Mesenchymal stem cell of adipose (primary cell): Measurements from ENCODE around the genes SEBOX, VTN, SLC46A1, PIGS, ERAL1 and PIPOX.

DNA sequence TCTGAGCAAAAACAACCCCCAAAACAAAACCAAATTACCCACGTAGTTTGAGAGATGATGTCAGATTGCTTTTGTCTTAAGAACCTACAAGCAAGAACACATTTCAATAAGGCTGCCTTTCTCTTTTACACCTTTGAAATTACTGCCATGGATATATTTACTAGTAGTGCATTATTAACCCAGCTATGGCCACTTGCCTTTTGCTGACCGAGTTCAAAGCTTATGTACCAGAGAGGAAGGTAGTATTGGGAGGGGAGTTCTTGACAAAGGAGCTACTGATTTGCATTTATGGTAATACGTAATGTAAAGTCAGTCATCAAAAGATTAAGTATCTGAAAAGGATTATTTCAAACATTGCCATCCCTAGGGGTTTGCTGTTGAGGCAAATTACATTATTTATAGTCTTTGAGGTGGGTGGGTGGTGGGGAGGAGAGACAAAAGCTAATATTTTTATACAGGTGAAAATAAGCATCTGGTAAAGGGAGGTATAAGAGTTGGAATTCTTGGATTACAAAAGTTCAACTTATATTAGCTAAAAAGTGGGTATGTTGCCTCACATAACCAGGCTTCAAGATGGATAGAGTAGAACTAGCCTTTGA lies 51.9 kb downstream of the NLK start:
- CAGE, long polyA plus RNA = no peak

GRCh38 chr17:28344341-28344901 lies 8.9 kb downstream of the TNFAIP1 start:
- CAGE, long polyA plus RNA = no peak

GRCh38 chr17:28346446-28346887 lies 10.9 kb downstream of the POLDIP2 start:
- CAGE, long polyA plus RNA = no peak

DNA sequence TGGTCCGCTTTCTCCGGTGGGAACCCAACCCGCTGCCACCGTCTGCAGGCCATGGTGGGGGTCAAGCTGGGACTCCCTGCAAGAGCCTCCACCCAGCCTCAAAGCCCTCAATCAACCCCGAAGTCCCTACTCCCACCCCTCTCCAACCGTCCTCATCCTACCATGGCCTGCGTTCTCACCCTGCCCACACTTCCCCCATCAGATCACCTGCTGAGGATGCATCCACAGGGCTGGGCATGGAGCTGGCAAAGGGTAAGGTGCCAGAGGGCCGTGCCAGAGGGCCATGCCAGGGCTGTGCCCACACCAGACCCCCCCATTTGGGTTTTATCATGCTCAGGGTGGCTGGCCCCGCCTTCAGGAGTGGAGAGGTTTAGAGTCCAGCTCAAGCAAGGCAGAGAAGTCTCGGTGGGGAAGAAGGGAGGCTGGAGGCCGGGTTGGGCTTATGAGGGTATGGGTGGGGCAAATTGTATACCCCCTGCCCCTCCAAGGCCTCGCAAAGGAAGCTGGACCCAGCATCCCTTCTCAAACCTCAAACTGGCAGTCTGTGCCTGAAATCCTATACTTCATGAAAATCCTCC lies at the start of gene SEBOX:
SEBOX (minus strand) TSS at position 286 of the 578 bp plus-strand sequence.
- CAGE, long polyA plus RNA = no peak

DNA sequence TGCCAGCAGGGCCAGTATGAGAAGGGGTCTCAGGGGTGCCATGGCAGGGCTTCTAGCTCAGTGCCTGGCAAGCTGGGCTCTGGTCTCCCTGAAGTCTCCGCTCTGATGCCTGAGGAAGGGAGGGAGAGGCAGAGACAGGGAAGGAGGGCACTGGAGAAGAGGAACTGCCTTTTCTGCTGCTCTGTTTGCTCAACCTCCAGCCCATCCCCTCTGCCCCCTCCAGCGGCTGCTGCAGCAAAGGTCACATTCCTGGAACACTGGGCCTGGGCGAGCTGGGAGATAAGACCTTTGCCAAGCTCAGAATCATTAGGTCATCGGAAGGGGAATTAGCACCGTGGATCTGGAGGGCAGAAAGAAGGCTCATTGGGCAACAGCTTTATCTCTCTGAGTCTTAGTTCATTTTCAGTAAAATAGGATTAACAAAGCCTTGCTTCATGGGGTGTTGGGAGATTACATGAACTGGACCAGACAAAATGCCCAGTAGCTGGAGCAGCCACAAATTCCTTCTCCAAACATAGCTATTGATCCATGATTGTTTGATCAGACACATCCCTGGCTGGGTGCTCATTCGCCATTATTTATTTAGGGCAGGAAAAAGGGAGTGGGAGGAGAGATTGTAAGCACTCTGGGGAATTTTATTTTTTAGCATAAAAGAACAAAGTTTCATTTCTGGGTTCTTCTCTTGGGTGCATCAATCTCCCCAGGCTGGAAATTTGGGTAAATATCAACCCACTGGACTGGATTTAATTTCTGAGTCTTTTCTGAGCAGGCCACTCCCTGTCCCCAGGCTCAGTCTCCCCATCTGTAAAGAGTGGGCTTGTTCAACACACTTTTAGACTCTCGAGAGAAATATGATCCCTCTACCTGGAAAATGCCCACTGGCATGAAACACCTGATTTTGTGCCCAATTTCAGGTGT lies at the start of gene VTN:
VTN (minus strand) TSS at position 146 of the 918 bp plus-strand sequence.
- CAGE, long polyA plus RNA = no peak

GRCh38 chr17:28405518-28406942 lies at the start of gene SLC46A1:
Gene SLC46A1, minus strand, starts transcription at chr17:28406212.
- CAGE, long polyA plus RNA = no peak

DNA sequence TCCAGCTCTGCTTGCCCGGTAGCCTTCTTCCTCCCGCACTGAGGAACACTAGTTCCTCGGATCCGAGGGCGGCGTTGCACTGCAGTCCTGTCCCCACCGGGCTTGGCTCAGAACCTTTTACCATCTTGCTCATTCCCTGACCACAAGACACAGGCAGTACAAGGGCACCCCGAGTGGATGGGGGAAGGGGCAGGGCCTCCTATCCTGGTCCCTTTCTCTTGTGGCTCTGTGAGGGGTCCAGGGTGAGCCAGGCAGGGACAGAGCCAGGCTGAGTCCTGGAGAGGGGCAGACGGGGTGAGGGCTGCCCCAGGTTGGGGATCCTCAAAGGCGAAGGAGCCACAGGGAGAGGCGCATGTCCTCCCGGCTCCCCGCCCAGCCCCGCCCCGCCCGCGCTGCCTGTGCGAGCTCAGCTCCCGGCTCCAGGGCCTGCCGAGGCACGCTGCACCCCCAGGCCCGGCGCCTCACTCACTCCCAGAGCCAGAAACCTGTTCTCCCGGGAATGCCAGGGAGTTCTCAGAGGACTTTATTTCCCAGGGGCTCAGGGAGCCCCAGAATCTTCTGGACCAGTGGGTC lies 1.6 kb downstream of the FOXN1 start:
- CAGE, long polyA plus RNA = no peak

DNA sequence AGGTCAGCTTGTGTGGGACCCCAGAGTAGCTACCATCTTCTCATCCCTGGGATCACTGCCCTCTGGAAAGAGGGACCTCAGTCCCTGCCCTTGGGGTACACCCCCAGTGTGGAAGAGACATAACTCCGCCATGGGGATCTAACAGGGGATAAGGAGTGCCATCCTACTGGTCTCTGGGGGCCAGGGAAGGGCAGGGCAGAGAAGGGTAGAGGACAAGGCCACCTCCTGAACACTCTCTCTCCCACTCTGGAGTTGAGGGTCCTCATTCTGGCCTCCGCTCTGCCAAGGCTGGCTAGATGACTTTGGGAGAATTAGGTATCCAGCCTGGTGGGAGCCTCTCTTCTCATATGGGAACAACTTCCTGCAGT lies 3.7 kb downstream of the UNC119 start:
- CAGE, long polyA plus RNA = no peak

DNA sequence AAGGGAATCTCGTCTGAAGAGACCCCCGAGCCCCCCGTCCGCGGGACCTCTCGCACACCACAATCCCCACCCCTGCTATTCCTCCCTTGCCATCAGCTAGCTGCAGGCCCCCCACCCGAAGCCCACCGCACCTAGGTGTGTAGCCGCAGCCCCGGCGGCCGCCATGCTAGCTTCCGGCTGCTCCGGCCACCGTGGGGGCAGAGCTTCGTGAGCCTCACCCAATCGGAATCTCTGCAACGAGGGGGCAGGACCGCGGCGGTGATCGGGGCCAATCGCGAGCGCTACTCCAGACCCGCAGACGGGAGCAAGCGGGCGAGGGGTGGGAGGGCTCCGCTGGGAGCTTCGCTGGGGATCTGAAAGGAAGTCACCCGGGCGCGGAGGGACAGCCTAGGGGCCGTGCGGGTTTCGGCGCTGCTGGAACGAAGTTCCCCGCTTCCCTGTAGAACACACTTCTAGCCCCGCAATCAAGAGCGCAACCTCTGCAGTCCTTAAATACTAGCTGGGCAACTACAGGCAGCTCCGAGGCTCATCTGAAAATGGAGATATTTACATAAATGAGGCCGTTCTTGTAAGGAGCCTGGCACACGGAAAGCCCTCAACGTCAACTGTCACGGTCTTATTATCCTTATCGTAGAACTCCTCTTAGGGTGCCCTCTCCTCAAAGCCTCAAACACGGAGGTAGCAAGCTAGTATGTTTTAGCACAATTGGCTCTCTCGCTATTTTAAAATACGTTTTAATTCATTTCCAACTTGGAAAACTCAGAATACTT lies at the start of gene PIGS:
PIGS (minus strand) TSS at position 193 of the 770 bp plus-strand sequence.
- CAGE, long polyA plus RNA = no peak

DNA sequence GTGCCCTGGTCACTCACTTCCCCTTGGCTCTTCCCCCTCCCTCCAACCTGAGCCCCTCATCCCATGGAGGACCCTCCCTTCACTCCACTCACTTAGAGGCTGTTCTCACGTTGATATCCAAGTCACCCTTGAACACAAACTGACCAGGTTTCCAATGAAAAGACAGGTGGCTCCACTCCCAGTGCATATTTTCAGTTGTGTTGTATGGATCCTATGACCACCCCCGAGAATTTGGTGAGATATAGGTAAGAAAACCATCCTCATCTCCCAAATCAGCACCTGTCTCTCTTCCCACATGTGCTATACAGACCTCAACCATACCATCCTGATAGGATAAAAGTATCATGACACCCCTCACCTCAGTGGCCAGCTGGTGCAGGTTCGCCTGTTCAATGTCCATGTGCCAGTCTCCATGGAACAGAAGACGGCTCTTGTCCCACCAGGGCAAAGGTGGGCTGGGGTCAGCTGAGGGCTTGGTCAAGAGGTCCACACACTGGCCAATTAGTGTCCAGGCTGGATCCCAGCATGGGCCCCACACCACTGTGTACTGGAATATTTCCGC lies 11.7 kb downstream of the BLTP2 start:
- CAGE, long polyA plus RNA = no peak

- CAGE, long polyA plus RNA = no peak
These were observed 16.6 kb downstream of the SUPT6H start for GRCh38 chr17:28678395-28679161.

GRCh38 chr17:28699588-28700038 lies 12.1 kb downstream of the PROCA1 start:
- CAGE, long polyA plus RNA = no peak

- CAGE, long polyA plus RNA = no peak
These were observed 6.3 kb downstream of the PROCA1 start for GRCh38 chr17:28705314-28705780.

DNA sequence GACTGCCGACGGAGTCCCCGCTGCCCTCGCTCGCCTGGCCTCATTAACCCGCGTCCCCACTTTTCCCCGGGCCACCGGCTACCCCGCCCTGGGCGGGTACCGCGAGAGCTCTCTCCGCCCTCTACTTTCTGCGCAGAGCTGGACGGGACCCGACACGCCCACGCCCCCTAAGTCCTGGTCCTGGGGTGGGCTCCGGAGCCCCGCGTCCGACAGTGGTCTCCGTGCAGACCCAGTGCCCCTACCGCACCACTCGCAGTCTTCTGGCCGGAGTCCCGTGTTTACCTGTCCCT lies 386 bp upstream of the TLCD1 start:
- CAGE, long polyA plus RNA = no peak

- CAGE, long polyA plus RNA = no peak
These were observed 30.2 kb downstream of the FAM222B start for GRCh38 chr17:28812022-28813239.

DNA sequence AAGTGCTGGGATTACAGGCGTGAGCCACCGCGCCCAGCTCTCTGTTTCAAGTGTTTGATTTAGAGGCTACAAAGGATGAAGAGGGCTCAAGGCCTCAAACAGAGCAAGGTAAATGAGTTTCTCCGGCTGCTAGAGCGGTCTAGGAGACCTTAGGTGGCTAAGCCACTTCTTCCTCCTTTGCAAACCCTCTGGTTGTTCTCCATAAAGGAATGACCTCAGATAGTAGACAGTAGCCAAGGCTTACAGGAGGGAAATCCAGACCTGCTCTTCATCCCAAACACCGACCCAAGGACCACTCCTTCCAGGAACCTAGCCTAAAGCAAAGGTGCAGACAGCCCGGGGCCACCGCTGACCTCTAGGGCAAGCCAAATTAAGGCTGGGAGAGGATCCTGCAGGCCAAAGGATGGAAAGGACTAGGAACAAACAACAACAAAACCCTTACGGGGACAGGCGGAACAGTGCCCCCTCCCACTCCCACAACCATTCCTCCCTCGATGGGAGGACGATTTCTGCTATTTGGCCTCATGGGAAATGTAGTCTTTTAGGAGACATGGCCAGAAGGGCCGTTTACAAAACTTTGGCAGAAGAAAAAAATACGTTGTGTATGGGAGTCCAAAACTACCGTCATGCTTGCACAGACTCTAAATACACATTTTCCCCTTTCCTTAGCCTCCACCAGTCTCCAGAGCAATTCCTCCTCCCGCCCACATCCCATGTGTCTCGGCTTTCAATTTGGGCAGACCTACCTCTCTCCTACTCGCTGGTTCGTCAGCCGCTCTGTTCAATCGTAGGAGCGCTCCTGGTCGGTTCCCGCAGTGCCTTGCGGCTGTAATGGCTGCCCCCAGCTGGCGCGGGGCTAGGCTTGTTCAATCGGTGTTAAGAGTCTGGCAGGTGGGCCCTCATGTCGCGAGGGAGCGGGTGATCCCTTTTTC lies at the start of gene ERAL1:
ERAL1 (plus strand) TSS at position 813 of the 932 bp plus-strand sequence.
- CAGE, long polyA plus RNA = no peak

DNA sequence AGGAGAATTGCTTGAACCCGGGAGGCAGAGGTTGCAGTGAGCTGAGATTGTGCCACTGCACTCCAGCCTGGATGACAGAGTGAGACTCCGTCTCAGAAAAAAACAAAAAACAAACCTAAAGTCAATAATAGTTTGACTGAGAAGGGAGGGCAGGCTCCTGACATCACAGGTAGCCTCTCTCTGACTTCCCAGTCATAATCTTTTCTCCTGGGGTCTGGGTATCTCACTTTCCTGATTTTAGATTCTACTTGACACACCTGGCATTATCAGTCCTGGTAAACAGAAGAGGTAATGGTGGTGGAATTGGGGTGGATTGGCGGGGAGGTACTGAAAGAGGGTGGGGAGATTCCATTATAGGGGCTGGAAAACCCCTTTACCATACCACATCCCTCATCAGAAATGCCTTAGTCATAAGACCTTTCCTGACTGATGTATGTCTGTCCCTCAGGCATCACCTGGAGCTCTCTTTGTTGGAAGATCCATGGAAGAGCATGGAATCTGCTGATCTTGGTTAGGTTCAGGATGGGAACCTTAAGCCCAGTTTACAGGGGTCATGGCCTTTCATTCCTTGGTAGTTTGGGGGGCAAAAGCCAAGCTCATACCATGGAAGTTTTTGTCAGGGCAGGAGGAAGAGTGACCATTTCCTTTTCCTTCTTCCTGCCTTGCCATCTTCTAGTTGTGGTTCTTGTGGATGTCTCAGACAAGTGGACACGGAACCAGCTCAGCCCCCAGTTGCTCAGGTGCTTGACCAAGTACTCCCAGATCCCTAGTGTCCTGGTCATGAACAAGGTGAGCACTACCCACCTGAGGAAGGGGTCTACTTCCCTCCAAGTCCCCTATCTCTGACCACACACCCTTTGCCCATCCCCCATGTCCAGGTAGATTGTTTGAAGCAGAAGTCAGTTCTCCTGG lies 3.1 kb downstream of the ERAL1 start:
- CAGE, long polyA plus RNA = no peak

DNA sequence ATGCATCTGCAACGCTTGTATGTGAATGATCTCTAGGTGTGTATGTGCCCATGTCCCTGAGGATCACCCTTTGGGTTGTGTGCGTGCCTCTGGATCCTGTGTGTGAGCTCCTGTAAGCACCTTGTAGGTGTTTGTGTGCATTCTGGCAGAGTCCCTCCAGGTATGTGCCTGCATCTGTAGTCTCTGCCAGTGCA lies 311 bp upstream of the DHRS13 start:
- CAGE, long polyA plus RNA = no peak

DNA sequence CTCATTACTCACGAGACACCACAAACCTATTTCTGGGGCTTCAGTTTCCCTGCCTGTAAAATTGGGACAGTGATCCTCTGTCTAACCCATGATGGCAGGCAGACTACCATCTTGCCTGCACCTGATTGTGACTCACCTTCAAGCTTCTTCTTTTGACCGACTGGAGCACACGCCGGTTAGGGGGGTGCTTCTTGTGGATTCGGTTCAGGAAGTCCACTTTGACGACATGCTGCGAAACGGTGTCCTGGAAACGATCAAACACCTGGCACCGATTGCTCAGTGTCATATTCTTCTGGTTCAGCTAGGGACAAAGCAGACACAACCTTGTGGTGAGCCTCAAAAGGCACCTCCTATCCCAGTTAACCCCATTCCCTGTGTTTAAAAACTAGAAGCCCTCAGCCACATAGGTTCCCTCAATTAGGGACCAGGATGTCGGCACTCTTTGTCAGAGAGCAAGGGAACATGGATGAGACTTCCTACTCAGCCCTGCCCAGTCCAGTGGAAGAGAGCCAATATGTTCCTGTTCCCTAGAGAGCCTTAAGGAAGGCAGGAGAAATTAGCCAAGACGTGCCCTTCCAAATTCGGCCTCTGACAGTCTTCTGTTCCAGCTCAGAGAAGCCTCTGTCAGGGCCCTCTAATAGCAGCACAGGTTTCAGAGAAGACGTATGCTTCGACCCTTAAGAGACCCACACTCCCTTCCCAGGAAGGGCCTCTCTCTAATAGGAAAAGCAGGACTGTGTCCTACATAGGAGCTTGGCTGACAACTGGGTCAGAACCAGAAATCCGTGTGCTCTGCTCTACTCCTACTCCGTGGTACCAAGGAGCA lies 14.5 kb upstream of the DHRS13 start:
- CAGE, long polyA plus RNA = no peak

DNA sequence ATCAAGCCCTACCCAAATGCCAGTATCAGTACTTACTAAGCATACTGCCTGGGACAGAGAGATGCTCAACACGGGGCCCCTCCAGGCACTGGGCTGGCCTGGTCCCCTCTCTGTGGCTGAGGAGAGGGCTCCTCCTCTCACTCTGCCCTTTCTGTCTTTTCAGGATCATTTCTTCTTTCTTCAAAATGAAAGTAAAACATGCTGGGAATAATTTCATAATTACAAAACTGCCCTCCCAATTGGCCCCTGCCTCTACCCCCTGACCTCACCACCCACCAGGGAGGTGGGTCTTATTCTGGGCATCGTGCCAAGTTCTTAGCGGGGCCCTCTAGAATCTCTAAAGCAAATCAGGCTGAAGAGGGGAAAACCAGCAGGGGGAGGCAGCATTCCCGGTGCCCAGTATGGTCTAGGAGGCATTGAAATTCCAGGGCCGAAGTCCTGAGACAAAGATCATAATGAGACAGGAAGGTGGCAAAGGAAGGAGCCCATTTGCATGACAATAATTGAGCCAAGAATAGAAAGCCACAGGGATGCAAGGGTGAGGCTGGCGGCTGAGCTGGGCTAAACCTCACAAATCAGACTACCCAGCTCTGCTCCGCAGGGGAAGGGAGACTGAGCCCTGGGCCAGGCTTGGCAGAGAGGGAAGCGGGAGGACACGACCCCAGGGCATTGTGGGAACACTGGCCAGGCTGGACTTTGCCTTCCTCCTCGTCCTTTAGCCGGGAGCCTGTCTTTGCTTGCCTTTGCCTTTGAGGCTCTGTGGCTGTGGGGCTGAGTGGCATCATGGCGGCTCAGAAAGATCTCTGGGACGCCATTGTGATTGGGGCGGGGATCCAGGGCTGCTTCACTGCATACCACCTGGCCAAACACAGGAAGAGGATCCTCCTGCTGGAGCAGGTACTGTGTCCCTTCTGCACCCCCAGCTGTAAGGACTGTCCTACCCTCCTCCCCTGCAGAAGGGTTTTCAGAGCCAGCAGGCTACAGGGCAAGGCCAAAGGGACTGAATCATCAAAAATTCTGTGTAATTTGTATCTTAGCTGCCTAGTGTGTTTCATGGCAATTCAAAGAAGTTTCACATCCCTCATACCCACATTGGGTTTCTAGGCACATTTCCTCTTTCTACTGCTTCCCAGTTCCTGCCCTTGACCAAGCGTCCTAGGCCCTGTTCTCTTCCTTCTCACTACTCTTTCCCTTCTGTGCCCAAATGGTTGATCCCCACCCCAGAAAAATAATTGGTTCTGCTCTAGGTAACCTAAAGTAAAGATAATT lies at the start of gene PIPOX:
PIPOX (plus strand) TSS at position 699 of the 1,269 bp plus-strand sequence.
- CAGE, long polyA plus RNA = no peak